HT-29 (cell line): ENCODE measurements around the genes CXCL13 and NAA11.

GRCh38 chr4:77012705-77013449, 62.9 kb downstream of the CCNI start:
- RAMPAGE, long total RNA, result no peak

DNA sequence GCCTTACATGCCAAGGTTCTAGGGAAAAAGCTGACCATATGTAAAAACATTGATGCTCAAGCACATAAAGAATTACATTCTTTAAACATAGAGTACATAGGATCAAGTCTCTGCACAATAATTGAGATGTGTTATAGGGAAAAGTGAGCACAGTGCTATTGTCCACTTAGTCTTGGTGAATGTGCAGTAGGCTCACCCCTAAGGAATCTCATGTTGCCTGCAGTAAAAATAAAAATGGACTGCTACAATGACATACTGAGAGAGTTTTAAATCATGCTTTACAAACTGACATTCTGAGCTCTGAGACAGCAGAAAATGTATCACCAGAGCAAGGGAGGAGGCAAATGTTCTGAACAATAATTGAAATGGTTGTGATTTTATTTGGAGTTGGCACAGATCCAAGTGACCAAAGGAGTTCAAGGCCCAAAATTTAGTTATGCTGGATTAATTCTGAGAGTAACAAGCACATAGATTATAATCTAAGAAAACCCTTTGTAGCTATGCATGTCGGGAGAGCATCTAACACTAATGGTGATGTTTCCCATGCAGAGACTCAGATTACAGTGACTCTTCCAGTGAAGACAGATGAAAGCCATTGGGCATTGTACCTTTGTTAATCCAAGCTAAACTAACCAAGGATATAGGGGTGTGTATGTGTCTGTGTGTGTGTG, 43.7 kb downstream of the CCNI start:
- RAMPAGE, long total RNA, result no peak

DNA sequence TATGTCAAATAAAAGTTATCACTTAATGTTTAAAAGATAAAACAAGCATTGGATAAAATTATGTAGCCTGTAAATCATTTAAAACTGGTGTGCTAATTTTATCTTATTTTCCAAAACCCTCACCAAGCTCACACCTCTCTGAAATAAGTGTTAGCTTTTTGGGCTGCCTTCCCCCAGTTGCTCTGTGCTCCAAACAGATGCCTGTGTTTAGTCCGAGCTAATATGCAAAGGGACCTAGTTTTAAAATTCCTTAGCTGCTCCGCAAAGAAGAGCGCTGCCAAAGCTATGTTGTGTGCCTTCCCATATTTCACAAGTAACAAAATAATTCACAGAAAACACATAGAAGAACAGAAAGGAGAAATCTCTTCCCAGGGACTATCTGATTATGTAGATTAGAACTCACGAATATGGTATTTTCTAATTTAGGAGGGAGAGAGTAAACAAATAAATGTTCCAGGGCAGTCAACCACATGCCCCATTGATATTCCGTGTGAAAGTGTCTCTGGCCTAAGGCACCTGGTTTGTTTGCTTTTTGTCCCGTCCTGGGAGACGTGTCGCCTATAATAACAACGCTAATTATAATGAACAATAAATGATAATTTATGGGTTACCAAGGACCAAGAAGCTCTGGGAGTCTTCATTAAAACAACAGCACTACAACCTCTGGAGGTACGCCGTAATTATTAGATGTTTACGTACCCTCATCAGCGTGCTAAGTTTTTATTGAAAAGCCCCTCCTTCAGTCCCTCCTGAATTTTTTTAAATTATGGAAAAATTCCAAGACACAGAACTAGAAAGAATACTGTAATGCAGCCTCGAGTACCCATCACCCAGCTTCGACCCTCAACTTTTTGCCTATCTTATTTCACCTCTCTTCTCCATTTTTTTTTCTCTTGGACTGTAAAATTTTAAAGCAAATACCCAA, 1.2 kb upstream of the CCNG2 start:
- RAMPAGE, long total RNA, result no peak

GRCh38 chr4:77193306-77194073, 36.5 kb downstream of the CCNG2 start:
- RAMPAGE, long total RNA, result no peak

DNA sequence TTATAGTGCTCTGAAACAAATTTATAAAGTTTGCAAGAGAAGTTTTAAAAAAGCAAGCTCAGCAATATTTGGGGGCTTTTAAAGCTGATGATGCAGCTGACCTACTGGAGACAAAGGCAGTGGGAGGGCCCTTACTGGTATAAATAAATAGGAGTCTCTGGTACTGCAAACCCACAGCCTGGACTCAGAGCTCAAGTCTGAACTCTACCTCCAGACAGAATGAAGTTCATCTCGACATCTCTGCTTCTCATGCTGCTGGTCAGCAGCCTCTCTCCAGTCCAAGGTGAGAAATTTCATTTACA, at the start of gene CXCL13:
TSS of gene CXCL13 (plus strand) at position 174 of the 302 bp plus-strand sequence.
- RAMPAGE, long total RNA, result no peak

DNA sequence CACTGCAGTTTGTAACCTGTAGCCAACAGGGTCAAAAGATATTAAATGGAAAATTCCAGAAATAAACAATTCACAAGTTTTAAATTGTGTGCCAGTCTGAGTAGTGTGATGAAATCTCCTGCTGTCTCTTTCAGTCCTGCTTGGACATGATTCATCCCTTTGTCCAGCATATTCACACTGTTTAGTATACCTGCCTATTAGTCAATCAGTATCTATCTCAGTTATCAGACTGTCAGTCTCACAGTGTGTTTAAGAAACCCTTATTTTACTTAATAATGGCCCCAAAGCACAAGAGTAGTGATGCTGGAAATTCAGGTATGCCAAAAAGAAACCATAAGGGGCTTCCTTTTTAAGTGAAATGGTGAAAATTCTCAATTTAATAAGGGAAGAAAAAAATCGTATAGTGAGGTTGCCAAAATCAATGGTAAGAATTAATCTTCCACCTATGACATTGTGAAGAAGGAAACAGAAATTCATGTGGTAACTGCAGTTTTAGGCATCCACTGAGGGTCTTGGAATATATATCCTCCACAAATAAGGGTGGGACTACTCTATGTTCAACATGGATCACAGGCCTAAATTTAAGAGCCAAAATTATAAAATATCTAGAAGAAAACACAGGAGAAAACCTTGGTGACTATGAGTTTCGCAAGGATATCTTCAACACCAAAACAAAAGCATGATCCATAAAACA, 21.7 kb downstream of the CNOT6L start:
- RAMPAGE, long total RNA, result no peak

- RAMPAGE, long total RNA, result no peak
Measured at GRCh38 chr4:77806468-77807100, 12.6 kb downstream of the CNOT6L start.

- RAMPAGE, long total RNA, result no peak
Measured at GRCh38 chr4:77812186-77812417, 7.1 kb downstream of the CNOT6L start.

GRCh38 chr4:78059611-78060213, 2.6 kb downstream of the FRAS1 start:
- RAMPAGE, long total RNA, result no peak

DNA sequence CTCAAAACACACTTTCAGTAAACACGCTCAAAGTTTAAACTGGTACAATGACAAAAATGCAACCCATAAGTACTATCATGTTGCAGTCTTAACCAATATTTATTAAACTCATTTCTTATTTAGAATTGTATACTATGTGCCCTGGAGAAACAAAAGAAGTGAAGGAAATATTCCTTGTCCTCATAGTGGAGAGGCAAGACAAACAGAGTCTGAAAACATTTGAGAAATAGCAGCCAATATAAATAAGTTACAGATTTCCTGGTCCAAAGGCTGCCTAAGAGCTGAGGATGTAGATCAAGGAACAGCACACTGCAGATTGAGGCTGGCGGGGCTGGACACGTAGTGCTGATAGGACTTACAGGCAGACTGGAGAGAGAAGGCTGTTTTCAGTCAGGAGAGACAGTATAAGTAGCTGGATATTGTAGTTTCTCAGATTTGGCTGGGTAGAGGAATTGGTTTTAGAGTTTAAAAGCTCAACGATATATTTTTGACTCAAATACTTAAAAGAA, 39.0 kb upstream of the ANXA3 start:
- RAMPAGE, long total RNA, result no peak

- RAMPAGE, long total RNA, result no peak
Measured at GRCh38 chr4:78552421-78552786, 834 bp downstream of the ANXA3 start.

DNA sequence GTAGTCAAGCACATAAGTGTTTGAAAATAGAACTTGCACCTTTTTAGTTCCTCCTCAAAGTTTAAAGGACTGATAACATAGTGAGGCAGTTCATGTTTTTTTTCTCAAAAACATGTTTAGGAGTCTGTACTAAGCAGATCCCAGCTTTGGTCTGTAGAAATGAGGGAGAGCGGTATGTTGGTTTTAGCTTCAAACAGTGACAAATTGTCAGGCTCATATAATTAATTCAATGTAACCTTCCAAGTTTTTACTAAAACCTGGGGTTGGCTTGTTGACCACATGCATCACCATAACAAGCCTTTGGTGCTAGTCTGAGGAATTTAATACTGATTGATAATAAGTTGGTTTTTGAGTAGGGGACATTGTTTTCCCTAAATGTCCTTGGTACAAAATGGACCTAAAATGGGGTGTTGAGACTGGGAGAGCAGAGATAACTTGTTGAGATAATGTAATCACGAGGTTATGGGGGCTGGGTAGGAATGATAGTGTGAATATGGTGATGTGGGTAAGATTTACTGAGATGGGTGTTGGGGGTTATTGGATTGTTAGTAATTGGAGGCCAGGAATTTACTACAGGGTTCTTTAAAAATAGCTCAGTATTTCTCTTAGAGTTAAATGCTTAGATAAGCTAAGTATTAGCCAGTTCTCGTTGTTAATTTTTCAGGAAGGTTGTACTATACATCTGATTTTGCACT, 3.8 kb downstream of the BMP2K start:
- RAMPAGE, long total RNA, result no peak

DNA sequence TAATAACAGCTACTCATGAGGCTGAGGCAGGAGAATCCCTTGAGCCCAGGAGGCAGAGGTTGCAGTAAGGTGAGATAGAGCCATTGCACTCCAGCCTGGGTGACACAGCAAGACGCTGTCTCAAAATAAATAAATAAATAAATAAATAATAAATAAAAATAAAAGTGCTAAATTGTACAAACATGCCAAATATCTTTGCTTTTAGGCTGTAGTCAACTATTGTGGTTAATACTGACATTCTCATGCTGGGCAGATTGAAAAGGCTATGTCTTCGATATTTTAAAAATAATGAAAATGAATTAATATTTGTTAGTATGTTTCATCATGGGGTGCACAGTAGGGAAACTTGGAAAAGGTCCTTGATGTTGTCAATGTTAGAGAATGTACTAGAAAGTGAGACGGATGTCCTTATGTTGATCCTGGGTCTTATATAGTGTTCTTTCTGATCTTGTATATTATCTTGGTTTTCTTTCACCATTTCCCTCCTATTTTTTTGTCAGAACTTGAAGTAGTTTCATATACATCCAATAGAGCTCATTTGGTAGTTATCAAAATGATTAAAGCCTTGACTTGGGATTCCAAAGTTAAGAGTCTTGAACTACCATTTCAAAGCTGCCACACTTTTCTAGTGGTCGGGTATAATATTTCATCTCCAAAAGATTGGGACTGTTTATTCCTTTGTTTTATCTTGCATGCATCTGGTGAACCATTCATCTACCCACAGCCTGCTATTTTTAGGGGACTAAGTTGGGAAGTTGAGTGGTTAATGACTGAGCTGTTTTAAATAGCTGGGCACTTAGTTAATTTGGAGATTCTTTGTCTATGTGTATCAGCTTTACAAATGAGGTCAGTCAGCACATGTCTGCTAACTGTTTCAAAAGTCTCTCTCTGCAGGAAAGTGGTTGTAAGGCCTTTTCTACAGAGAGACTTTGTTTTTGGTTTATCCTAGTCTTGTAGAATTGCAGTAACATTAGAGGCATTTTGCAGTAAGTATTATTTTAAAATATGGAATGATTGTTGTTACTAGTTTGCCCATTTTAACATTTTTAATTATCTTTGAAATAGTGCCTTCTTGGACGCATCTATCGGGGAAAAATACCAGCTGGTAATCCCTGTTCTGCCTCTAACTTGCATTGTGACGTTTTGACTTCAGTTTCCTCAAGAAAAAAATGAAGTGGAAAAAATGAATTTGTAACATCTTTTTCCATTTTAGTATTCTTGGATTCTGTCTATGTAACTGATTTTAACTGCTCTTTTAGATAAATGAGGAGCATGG, 8.0 kb downstream of the BMP2K start:
- RAMPAGE, long total RNA, result no peak

GRCh38 chr4:78825828-78826543, 49.8 kb downstream of the BMP2K start:
- RAMPAGE, long total RNA, result no peak

DNA sequence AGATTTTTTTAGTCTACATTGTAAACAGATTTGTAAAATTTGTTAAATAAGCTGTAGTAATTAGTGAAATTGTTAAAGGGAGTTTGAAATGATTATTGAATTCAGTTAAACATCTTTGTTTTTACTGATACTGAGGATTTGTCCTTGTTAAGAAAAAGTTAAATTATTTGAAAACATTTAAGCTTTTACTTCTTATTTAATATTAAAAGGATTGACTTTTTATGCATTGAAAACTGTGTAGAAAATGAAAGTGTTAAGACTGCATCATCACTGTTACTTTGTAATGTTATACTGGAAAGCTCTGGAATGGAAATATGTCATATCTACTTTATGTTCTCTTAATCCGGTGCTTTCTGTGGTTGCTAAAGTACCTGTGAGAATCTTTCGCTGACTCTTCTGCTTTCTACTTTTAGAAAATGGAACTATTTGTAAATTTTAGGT, 69.1 kb downstream of the BMP2K start:
- RAMPAGE, long total RNA, result no peak

- RAMPAGE, long total RNA, result no peak
Measured at GRCh38 chr4:78937824-78938289, 1.4 kb downstream of the PAQR3 start.

- RAMPAGE, long total RNA, result no peak
Measured at GRCh38 chr4:79325725-79326505, at the start of gene NAA11. Gene NAA11, minus strand, starts transcription at chr4:79326061.

DNA sequence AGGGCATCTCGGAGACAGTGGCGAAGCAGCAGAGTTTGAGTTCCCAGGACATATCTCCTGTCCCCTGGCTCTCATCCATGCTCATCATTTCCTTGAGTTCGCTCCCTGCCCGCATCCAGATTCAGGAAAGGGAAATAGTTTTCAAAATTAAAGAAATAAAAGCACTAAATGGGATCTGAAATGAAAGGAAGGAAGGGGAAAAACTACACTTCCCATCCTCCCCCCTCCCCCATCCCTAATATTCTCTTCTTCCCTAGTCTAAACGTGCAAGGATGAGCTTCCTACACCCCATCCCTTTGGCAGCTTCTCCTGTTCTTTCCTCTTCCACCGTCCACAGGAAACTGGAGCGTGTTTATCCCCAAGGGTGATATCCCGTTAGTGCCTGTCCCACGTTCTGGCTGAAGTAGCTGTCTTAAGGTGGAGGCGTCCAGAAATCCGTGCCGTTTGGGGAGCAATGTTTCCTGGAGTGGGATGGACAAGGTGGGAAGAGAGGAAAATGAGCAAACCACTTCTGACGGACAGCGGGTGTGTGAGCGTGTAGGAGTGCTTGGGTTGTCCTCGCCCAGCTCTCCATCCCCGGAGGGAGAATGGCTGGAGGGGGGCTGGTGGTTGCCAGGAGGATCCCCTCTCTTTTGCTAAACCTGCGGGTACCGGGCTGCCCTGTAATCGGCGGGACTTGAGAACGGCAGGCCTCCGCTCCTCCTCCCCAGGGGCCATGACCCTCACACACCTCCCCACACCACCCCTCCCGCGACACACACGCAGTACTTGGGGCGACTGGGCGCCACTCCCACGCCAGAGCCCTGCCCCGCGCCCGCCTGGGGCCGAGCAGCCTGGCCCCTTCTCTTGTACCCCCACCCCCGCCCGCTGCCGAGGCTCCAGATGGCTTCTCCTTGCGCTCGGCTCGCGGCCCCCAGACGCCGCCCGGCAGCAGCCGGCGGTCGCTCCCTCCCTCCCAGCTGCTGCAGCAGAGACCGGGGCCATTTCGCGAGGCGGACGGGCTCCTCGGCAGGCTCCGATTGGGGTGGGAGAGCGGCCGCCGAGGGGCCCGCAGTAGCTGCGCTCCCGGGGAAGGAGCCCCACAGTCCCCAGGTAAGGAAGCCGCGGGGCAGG, 14.0 kb upstream of the PRDM8 start:
- RAMPAGE, long total RNA, result no peak

DNA sequence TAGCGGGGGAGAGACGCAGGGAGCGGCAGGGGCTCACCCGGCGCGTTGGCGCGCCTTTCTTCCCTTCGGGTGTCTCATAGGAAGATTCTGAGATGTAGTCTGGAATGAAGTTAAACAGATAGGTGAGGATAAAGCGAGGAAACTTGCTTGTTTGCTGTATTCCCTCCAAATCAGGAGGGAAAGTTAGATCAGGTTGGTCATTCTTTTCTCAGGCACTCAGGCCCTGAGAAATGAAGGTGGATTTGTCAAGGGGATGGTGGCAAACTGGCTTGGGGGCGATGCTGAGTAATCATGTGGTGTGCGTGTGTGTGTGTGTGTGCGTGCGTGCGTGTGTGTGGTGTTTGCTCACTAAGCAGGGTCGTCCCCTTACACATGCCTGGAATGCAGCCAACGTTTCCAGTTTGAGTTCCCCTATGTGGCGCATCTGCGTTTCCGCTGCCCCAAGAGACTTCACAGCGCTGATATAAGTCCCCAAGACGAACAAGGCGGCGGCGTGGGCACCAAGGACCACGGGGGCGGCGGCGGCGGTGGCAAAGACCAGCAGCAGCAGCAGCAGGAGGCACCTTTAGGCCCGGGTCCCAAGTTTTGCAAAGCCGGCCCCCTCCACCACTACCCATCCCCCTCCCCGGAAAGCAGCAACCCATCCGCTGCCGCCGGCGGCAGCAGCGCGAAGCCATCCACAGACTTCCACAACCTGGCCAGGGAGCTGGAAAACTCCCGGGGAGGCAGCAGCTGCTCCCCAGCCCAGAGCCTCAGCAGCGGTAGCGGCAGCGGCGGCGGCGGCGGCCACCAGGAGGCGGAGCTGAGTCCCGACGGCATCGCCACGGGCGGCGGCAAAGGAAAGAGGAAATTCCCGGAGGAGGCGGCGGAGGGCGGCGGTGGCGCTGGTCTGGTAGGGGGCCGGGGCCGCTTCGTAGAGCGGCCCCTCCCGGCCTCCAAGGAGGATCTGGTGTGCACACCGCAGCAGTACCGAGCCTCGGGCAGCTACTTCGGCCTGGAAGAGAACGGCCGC, 4.6 kb downstream of the PRDM8 start:
- RAMPAGE, long total RNA, result no peak

GRCh38 chr4:81021270-81021744, 9.2 kb upstream of the BMP3 start:
- RAMPAGE, long total RNA, result no peak